Left lobe of liver (tissue), 1 donor: ENCODE data around the genes FOLH1, OR4C11, OR5D3P, OR5F1, OR8J1, OR8U3 and SSRP1.

DNA sequence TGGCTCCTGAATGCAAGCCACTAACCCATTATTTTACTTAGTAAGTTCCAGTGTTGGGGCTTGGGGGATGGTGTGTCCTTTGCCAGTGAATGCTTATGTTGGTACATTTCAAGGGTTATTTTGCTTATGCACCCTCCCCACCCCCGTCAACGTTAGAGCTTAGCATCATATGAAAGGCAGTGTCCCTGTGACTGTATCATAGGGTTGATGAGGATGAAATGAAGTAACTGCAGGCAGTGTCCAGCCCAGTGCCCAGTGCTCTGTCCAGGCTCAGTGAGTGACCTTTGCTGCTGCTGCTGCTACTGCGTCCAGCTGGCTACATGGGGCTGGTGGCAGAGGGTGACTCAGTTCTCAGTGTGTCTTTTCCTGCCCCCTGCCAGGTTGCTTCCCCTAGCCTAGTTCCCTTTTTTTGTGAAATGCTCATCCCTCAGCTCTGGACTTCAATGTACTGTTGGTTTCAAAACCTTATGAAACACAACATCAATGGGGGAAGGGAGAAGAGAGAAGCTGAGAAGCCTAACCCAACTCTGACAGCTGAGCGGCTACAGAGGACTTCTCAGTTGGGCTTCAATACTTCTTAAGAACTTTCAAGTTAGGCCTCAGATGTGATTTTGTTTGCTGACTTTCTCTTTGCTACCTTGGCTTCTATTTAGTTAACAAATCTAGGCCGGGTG is 51.6 kb downstream of the PTPRJ start:
- PRO-cap: no peak

DNA sequence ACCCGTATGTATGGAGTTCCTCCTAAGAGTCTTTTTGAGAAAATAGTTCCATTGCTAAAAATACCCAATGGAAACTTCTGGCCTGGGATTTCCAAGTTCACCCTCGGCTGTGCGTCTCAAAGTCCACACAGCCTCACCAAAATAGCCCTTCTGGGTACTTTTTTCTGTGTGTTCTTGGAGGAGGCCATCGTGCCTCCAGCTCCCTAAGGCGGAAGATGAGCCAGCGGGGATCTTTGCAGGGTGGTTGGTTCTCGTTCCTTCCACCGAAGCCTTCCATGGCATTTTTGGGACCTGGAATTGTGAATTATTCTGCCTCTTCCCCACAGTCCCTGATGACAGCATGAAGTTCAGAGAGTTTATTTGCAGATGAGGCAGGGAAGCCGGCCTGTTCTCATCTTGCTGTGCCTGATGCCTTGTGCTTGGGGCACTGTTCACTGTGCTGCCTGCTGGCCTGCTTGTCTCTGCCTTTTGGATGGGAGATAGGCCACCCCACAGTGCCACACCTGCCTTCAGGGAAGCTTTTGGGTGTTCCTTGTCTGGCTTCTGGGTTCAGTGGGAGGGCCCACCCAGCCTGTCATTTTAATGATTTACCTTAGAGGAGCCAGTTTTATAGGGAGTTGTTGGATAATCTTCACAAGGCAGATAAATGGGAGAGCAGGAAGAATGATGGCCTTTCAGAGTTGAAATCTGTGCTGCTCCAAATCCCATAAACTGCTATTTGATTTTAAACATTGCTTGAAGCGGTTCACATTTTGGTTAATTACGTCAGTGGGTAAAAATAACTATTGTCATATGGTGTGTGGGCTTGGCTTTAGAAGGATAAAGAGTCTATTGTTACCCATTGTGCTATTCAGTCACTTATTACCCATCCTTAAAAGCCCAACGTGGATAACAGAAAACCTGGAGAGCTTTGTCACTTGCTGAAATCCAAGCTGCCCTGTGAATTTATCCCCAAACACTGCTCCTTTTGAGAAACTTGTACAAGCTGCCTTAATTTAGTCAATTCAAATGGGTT is 112.6 kb upstream of the OR4B1 start:
- PRO-cap: unidirectional peak, plus-strand start at position 169 of the sequence; unidirectional peak, minus-strand start at position 470 of the sequence; unidirectional peak, minus-strand start at position 720 of the sequence

DNA sequence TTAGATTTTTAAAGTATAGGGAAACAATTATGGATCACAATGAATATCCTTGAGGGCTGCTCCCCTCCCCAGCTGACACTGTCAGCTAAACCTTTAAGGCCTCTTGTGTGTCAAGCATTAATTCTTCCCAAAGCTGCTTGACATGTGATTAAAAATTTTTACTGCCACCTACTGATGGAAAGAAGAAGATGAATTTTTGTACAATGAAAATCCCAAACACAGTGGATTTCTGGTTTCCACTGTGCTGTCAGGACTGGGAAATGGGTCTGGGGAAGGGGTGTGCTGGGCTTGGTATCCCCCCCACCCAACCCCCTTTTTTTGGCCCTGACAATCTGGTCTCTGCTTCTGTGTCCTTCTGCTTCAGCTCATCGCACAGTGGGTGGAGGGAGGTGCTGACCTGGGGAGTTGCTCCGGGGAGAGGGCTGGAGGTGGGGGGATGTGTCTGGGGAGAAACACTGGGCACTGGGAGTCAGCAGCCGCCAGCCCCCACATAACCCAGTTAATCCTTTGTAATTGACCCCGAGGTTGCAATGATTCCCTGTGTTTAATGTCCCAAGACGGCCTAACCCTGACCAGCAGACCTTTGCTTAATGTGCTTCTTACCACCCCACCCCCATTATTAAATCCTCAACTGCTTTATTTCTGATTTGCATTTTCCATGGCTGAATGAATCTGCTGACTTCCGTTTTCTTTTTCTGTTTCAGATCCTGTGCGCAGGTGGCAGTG is 107.1 kb upstream of the OR4B1 start:
- PRO-cap: no peak

DNA sequence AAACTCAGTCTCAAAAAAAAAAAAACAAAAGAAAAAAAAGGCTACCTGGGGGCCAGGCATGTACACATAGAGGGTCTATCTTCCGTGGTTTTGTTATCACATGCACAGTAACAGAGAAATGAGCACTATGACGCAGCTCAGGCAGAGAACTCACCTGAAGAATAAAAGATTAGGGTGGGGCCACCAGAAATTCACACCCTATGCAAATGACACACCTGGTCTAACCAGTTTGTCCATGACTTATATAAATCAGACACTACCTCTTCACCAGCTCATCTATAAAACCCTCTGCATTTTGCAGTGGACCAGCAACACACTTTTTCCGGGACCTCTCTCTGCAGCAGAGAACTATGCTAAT is 30.5 kb downstream of the FOLH1 start:
- PRO-cap: no peak

DNA sequence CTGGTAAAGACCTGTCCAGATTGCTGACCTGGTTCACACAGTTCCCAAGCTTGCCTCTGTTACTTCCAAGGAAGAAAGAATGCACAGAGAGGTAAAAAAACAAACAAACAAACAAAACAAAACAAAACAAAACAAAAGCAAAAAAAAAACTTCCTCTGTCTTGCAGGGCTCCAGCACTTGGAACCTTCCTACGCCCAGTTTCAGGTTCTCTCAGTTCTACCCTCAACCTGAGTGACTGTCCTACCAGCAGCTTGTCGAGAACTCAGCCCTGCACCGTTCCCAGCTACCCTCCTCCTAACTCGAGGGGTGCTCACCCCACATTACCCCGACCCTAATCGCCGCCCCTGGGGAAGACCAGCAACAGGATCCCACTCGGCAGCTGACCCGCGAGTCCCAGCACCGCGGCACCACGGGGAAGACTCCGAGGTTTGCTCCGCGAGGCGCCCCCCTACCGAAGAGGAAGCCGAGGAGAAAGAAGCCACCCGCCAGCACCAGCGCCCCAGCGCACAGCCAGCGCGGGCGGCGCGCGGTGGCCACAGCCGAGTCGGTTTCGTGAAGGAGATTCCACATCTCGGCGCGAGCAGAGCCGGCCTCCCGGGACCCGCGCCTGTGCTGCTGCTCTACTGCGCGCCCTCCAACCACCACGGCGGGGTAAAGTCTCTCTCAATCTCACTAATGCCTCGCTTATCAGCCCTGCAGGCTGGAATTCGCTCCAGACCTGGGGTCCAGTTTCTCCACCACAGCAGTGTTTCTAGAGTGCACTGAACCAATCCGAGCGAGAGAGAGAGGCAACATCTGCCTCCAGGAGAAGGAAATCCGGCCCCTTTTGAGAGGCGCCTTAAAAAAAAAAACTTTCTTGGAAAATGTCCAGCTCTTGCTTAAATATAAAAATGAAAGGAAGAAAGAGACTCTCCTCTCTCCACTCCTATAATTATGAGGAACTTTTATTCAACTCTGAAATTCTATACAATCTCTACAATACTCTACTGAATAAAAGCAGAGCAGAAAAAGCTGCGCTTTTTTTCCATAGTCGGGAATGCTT is at the start of gene FOLH1:
FOLH1 (minus strand) TSS at position 763 of the 1,042 bp plus-strand sequence.
- PRO-cap: unidirectional peak, plus-strand start at position 246 of the sequence; bidirectional peak, plus-strand start at position 715 of the sequence, minus-strand start at position 767 of the sequence

- PRO-cap: no peak
Measured at GRCh38 chr11:55607489-55608013, at the start of gene OR4C11. OR4C11 (minus strand) TSS chr11:55607645.

DNA sequence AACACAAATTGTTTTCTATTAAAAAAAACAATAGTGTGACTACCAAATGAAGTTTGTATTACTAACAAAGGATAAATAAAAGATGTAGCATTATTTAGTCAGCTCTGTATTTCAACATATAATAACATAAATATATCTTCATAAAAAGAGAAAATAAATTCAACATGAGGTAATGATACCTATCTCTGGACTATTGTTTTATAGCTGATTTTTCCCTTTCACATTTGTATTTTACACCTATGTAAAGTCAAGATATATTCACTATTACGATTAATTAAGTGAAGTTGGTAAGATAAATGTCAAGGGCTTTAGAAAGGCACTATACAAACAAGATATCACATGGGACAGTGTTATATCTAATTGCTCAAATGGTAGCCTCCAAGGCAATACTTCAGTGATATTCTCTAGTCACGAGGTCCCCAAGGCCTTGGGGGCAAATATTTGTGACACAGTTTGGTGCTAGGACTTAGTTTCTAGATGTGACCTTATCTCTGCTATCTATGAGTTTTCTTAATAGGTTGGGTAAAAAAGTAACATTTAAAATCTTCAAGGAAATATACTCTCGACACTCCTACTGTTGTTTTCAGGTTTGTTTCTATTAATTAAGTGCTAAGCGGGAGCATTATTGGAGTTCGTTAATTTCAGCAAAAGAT is at the start of gene OR5D3P:
OR5D3P (plus strand) TSS at position 414 of the 653 bp plus-strand sequence.
- PRO-cap: no peak

GRCh38 chr11:55994529-55994876 is at the start of gene OR5F1:
OR5F1 (minus strand) TSS chr11:55994625.
- PRO-cap: no peak

DNA sequence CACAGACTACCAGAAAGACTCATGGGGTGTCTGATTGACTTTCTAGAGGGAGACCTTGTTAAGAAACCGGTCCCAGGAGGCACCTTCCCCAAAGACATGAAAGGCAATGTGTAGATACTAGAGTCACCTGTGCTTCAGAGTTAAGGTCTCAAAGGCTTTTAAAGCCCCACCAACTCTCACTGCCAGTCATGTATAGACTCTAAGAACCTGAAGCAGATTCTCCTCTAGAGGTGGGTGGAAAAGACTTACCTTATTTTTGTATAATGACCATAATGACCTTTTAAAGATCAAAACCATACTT is at the start of gene OR8J1:
OR8J1 (plus strand) TSS at position 196 of the 301 bp plus-strand sequence.
- PRO-cap: no peak

- PRO-cap: no peak
Measured at GRCh38 chr11:56418164-56418660, at the start of gene OR8U3. OR8U3 (minus strand) TSS chr11:56418232.

- PRO-cap: no peak
Measured at GRCh38 chr11:57303892-57304270, 20.9 kb downstream of the TNKS1BP1 start.

DNA sequence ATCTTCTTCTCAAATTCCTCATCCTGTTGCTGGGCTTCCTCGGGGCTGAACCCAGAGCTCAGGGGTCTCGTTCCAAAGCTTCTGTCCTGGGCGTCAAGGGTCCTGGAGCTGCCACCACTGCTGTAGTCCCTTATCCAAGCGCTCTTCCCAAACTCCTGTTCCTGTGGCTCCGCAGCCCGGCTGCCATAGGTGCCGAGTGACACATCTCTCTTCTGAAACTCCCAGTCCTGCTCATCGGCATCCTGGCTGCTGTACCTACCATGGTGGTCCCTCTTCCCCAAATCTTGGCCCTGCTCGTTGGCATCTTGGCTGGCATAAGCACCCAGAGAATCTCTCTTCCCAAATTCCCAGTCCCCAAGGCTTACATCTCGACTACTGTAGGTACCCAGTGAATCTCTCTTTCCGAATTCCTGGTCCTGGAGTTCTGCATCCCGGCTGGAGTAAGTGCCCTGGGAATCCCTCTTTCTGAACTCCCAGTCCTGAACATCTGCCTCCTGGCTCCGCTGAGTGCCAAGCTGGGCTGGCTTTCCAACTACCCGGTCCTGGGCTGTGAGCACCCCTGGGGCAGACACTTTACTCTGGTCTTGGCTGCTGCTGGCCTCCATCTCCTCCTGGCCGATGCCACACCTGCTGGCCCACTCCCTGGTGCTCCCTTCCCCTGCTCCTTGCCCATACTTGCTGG is 14.9 kb downstream of the TNKS1BP1 start:
- PRO-cap: no peak

GRCh38 chr11:57330716-57331229 is 4.9 kb downstream of the SSRP1 start:
- PRO-cap: no peak

GRCh38 chr11:57334947-57336225 is at the start of gene SSRP1:
SSRP1 (minus strand) TSS chr11:57335892.
- PRO-cap: bidirectional peak, plus-strand start at chr11:57335953, minus-strand start at chr11:57335870

GRCh38 chr11:57336226-57336649 is 546 bp upstream of the SSRP1 start:
- PRO-cap: no peak

GRCh38 chr11:57425783-57426368 is 1.0 kb downstream of the SLC43A3 start:
- PRO-cap: no peak

DNA sequence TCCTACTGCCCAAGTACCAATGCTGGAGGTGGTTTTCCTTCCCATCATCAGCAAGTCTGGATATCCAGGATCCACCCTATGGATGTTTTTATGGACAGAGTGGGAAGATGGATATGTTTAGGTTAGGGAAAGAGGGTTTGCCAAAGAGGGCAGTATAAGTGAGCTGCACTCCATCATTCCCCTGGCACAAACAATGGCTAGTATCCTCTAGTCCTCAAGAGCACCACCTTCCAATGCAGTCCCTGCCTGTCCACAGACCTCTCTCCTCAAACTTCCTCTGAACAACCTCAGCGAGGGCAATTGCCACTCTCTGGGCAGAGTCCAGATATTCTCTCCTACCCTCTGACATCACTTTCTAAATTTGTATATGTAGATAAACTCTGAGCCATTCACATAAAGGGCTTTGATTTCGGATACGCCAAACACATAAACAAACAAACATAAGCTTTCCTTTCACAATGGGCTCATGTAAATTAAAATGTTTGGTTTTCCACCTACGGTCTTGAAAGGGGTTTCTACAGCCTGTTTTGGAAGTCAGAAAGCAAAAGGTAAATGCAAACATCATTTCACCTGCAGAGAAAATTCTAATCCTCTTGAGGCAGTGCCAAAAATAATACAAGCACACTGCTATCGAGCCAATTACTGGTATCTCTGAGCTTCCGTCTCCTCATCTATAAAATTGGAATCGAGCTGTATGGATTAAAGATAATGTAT is 3.0 kb upstream of the SLC43A3 start:
- PRO-cap: bidirectional peak, plus-strand start at position 396 of the sequence, minus-strand start at position 274 of the sequence

GRCh38 chr11:57476811-57477383 is 16.6 kb downstream of the RTN4RL2 start:
- PRO-cap: bidirectional peak, plus-strand start at chr11:57476907, minus-strand start at chr11:57476913; unidirectional peak, minus-strand start at chr11:57476989; unidirectional peak, minus-strand start at chr11:57477068; unidirectional peak, minus-strand start at chr11:57477079

DNA sequence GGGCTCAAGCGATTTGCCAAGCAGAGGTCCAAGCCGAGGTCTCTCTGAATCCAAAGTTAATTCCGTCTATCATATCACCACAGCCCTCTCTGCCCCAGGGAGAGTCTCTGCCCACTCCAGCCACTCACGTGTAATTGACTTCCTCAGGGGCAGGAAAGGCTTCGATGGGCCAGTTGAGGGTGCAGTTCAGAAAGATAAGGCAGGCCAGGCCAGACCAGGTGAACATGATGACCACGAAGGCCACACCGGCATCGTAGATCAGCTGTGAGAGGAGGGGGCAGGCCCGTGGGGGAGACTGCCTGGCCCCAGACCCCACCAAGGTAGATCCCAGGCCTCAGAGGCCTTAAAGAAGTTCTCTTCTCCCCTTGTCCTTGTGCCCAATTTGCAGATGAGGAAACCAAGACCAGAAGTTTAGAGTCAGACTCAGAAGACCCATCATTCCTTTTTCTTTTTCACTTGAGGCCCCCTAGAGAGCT is 19.6 kb downstream of the SLC43A1 start:
- PRO-cap: no peak

- PRO-cap: no peak
Measured at GRCh38 chr11:57537766-57538090, 333 bp downstream of the SMTNL1 start.